Vein endothelial cell (primary cell): ENCODE data around the genes RSBN1 and NGF.

- CAGE, long polyA plus RNA: no peak
These were observed 67.5 kb downstream of the MAGI3 start for GRCh38 chr1:113457710-113458248.

DNA sequence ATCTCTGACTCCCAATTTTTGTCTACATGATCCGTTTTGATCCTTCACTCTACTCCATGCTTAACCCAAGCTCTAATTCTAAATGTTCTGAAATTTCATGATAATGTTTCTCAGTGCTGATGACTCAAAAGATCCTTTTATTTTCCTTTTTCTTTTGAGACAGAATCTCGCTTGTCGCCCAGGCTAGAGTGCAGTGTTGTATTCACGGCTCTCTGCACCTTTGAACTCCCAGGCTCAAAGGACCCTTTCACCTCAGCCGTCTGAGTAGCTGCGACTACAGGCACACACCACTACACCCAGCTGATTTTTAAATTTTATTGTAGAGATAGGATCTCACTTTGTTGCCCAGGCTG, 11.5 kb downstream of the PHTF1 start:
- CAGE, long polyA plus RNA: no peak

- CAGE, long polyA plus RNA: no peak
These were observed 1.2 kb upstream of the PHTF1 start for GRCh38 chr1:113760485-113760850.

- CAGE, long polyA plus RNA: no peak
These were observed 2.0 kb upstream of the PHTF1 start for GRCh38 chr1:113761119-113761900.

DNA sequence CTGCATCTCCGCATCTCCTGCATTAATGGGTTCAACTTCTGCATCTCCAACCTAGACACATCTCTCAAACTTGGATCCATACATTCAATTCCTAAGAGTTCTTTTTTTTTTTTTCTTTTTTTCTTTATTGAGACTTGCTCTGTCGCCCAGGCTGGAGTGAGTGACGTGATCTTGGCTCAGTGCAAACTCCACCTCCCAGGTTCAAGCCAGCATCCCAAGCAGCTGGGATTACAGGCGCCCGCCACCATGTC, 18.8 kb downstream of the RSBN1 start:
- CAGE, long polyA plus RNA: no peak

DNA sequence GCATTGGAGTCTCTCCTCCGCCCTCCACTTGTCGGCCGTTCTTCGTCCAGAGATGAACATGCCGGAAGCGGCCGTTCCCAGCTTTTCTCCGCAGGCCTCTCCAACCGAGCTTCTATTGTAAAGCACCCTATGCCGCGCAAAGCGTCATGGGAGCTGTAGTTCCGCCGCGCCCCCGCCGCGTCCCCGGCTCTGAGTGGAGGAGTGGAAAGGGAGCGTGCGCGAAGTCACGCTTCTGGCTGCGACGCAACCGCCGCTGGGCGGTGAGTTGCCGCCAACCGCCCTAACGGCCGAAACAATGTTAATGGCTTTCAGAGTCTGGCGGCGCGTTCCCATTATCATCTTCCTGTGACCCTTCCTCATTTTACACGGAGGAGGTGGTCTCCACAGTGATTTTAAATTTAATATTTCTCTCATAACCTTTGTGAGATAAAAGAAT, at the start of gene RSBN1:
RSBN1 (minus strand) TSS at position 124 of the 436 bp plus-strand sequence.
- CAGE, long polyA plus RNA: no peak

DNA sequence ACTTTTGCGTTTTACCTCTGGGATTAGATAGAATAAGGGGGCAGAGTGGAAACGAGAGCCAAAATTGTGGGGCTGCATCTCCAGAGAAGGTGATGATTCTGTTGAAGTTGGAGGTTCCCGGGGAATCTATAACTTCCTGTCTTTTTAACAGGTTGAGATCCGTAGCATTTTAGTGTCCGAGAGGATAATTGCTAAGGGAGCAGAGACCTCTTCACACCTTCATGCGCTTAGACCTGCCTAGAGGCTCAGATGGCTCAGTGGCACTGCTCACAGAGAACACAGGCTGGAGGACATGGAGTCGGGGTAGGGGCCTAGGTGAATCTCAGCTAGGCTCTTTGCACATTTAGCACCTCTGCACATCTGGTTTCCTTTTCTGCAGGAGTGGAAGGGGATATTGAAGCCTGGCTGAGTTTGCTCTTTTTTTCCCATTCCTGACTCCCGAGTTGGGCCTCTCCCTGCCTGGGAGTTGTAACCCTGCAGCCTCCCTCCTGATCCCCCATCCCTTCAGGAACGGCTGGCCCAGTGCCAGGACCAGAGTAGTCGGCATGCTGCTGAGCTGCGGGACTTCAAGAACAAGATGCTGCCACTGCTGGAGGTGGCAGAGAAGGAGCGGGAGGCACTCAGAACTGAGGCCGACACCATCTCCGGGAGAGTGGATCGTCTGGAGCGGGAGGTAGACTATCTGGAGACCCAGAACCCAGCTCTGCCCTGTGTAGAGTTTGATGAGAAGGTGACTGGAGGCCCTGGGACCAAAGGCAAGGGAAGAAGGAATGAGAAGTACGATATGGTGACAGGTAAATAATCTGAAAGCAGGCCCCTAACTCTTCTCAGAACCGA, 768 bp downstream of the OLFML3 start:
- CAGE, long polyA plus RNA: no peak

- CAGE, long polyA plus RNA: no peak
These were observed 23.4 kb downstream of the OLFML3 start for GRCh38 chr1:114002597-114003245.

DNA sequence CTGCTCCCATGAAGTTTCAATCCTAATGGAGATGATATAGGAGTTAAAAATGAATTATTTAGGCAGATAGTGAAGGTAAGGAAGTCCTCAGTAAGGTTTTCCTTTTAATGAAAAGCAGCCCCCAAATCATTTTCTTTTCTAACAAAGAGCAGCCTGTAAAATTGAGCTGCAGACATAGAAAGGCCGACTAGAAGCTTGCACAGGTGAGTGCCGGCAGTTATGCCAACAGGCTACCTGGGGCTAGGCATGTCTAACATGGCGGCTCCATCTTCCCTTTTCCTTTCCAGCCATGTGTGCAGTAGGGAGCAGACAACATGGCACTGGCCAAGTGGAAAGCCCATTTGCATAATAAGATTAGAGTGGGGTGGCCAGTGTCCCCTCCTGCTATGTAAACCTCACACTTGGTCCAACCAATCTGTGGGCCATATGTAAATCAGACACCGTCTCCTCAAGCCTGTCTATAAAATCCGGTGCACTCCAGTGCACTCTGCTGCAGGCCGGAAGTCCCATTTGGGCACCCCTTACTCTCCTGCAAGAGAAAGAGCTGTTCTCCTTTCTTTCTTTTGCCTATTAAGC, 43.9 kb downstream of the OLFML3 start:
- CAGE, long polyA plus RNA: no peak

DNA sequence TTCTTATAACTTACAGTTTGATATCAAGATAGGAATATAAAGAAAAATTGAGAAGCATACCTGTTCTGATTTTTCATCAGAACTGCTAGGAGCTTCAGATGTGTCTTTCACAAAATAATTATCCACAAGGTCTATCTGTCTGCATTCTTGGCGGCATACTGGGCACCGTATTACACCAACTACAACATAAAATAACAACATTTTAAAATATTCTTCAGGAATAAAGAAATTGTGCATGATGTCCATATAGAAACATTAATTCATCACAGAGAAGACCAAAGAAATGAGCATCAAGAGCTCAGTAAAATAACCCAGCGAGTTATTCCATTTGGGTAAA, 46.8 kb downstream of the TRIM33 start:
- CAGE, long polyA plus RNA: no peak

DNA sequence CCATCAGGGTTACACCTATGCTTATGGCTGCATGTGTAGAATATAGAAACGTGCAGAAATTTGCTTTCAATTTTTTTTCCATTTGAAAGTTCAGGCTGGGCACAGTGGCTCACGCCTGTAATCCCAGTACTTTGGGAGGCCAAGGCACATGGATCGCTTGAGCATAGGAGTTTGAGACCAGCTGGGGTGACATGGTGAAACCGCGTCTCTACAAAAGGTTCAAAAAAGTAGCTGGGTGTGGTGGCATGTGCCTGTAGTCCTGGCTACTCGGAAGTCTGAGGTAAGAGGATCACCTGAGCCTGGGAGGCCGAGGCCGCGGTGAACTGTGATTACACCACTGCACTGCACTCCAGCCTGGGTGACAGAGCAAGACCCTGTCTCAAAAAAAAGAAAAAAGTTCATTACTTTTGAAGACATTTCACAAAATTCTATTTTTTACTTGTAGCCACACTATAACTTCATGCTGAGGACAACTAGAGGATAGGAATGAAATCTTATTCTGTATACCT, 2.0 kb upstream of the DENND2C start:
- CAGE, long polyA plus RNA: no peak

DNA sequence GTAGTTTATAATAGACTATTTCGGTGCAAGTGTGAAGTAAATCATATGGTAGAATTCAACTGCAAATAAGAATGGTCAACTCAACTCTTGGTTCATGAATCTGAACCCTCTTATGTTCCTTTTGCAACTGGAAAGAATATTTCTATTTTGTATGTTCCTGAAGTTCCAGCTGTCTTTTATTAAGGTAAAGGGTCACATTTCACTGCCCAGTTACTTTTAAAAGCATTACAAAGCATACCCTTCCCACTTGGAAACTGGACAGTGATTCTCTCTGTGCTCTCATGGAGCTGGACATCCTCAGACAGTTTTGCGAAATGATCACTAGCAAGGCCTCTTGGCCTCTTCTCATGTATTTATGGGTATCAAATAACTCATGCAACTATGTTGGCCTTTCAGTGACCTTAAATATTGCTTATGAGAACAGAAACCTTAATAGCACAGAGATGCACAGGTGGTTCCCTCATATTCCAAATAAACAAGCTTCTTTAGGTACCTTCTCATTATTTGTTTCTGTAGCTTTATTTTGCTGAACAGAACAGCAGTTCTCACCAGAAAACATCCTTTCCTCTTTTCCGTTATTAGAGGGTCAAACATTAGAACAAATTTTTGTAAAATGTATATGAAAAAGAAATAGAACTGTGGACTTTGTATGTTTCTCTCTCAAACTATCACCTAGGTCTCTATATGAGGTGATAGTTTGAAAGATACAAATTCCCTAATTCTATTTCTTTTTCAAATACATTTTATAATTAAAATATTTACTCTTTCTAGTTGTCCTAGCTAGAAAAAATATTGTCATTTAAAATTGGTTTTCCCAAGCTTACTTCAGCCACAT, 8.0 kb upstream of the AMPD1 start:
- CAGE, long polyA plus RNA: no peak

- CAGE, long polyA plus RNA: no peak
These were observed 7.1 kb upstream of the NRAS start for GRCh38 chr1:114723657-114724182.

- CAGE, long polyA plus RNA: no peak
These were observed 19.0 kb upstream of the NRAS start for GRCh38 chr1:114735102-114736355.

GRCh38 chr1:114756889-114757832, 623 bp downstream of the CSDE1 start:
- CAGE, long polyA plus RNA: no peak

GRCh38 chr1:115062347-115063211, 26.7 kb downstream of the TSPAN2 start:
- CAGE, long polyA plus RNA: no peak

DNA sequence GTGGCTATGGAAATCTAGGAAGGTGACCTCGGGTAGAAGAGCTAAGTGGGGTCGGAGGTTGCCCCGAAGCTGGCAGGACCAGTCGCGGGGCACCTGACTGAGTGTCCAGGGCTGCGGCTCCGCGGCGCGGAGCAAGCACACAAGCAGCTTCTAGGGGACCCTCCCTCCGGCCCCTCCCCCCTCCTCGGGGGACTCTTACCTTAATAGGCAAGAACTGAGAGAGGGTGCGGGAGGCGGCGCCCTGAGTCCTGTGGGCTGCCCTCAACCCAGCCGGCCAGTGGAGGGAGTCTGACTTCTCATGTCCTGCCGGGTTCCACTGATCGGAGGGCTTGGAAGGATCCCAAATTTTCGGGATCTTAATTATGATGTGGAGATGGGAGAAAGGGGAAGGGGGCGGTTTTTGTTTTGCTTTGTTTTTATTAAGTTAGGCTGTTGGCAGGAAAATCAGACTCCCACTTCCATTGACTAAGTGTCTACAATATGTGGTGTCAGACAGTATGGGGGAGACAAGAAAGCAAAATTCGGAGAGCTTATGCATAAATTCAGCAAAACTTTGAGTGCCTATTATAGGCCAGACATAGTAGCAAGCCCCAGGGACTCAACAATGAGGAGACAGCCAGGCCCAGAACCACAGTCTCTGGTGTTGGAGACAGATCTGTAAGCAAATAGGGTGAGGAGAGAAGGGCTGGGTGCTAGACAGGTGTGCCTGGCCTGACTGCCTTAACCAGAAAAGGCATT, 701 bp upstream of the TSPAN2 start:
- CAGE, long polyA plus RNA: no peak

DNA sequence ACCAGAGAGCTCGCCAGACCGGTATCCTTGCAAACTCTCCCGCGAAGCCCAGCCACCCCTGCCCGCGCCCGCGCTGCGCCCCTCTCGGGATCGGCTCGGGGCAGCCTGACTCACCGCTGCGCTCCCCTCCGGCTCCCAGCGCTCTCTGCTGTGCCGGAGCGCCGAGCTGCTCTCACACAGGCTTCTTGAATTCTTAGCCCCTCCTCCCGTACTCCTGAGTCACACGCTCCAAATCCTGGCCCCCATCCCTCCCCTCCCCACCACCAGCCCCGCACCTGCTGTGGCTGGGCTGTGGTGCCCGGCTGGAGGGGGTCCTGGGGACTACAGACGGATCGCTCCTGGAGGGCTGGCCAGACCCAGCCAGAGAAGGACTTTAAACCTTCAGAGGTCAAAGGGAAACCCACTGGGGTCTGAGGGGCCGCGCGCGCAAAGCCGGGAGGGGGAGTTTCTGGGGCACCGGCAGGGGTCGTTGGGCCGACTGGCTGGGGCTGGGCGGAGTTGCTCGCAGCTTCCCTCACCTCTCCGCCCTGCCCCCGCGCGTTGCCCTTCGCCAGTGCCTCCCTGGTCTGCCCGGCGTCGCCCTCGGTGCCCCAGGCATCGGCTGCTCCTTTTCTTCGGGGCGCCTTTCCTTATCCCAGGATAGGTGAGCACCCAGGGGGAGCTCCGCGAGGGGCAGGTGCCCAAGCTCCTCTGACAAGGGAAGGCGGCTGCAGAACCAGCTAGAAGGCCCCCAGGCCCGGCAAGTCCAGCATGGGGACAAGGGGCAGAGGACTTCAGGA, at the start of gene NGF:
NGF (minus strand) TSS at position 160 of the 779 bp plus-strand sequence.
- CAGE, long polyA plus RNA: no peak

DNA sequence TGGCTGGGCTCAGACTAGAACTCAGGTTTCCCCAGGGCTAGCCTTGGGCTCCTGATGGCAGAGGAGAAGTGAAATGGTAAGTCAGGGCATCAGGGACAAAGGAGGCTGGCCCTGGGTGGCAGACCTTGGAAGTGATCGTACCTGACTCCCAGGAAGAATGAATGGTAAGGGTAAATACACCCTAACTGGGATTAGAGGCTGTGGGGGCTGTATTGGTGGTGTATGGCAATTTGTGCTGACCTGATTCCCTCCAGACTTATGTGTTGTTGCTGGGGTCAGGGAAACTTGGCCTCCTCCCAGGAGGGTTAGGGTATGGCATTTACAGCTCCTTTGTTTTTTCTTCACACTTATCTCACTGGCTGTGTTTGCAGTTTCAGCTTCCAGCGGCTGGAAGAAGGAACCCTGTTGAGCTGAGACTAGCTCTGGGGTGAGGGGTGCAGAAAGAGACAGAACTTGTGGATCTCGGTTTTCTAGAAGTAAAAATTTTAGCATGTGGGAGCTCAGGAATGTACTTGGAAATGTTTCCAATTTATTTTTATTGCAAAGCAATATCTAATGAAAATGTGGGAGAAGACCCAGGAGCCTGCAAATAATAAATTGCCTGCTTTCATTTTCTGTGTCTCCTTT, 8.2 kb downstream of the VANGL1 start:
- CAGE, long polyA plus RNA: no peak

DNA sequence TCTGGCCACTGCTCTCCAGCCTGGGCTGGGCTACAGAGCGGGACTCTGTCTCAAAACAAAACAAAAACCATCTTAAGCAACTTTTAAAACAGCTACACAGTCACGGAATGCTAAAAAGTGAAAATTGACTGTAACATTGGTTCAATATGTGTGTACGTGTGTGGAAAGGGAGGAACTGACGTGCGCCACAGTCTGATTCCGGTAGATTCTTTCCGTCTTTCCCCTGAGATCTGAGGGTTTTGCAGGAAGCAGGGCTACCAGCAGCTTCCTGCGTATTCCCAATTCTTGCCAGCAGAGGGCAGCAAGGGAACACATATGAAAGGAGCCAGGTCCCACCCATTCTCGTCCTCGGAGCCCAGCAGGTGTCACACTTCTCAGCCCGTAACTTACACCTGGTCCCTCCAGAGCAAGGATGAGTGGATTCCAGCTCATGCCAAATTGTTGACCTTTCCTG, 27.7 kb downstream of the MAB21L3 start:
- CAGE, long polyA plus RNA: no peak